ENCODE results near the gene EFCAB2.

DNA sequence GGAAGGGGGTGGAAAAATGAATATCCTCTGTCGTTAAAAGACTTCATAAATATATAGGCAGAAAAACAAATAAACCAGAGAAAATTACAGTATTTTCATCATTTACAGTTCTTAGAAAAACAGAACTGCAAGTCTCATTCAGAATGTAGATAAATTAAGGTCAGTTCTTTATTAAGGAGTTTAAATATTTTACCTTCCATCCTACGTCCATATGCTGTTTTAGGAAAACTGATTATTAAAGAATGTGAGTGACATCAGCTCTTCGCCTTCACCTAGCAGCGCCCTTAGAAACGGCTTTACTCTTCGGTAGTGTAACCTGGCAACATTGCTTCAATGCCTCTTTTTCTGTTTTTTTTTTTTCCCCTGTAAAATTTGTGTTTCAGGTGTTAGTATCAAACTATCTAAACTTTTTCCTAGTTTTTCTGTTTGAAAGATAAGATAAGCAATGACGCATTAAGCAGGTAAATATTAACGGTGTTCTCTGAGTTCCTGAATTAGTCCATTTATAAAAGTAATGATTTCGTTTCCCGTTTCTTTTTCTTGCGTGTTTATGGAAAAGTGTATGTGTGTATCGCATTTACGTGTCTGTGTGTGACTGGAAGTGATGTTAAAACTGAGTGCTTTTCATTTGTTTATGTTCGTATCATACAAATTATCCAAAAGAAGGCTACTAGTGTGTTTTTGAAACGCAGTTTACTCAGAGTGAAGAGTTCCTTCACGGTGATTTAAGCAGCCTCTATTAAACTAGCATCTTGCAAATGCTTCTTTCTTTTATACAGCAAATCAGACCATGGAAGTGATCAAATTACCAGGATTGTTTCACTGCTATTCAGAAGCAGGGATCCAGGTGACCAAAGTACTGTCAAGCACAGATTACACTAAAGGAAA is 138.9 kb downstream of the SDCCAG8 start:
- PRO-cap: no peak

DNA sequence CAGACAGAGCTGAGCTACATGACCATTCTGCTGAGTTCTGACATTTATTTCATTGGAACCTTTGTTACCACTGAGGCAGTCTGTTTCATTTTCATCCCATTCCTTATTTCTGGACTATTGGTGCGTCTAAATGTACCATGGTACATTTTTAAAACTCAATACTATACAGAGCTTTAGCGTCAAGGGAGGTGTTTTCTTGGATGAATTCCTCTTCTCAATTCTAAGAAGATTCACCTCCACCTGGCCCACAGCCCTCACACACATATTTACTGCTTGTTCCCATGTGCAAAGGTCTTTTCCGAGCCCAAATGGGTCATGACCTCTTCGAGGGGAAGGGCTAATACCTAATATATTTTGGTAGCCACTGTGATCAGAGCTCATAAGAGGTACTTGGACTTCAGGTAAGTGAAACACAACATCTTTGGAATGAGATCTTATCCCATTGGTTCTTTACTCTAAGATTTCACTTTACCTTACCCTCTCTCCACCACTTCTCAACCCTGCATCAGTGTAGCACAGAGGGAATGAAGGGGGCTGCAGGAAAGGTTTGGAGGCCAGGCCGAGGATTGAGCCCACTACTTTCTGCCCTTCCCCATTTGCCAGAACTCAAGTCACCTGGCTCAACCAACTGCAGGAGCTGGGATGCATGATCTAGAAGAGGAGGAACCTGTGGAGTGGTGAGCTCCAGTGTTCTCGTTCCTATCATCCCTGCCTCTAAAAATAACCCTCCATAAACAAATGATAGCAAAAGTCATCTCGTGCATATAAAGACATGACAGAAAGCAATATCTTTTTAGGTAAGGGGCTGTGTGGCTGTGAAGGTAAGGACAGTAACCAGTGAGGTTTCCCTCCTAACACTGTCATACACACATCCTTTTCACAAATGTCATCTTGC is 206.0 kb downstream of the SDCCAG8 start:
- PRO-cap: no peak

DNA sequence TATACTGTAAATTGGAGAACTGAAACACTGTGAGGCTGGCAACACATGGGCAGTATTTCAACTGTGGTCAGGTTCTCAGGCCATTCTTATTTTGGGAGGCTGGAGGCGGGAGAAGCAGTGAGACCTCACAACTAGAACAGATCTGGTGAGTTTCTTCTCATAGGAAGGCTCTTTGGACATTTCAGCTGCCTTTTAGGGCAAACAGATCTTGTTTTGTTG is 216.0 kb downstream of the SDCCAG8 start:
- PRO-cap: no peak

GRCh38 chr1:243794854-243795413 is 55.1 kb downstream of the AKT3 start:
- PRO-cap: no peak

DNA sequence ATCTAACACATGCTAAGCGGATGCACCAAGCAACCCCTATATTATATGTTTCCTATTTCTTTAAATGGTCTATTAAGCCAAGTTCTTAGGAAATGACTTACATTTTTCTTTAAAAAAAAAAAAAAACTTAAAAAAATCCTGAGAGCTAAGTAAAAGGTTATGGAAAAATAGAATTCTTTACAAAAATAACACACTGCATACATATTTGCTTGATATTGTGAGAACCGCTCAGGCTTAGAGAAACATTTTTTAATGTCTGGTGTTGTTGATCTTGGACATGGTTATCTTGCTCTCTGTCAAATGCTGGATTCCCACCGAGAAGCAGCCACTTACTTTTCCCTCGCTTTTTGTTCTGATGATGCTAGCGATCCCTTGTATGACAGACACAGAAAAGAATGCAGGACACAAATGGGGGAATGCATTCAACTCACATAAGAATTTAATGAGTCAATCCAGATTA is 76.6 kb upstream of the AKT3 start:
- PRO-cap: no peak

- PRO-cap: no peak
Measured at GRCh38 chr1:244053343-244053708, 2.2 kb downstream of the ZBTB18 start.

DNA sequence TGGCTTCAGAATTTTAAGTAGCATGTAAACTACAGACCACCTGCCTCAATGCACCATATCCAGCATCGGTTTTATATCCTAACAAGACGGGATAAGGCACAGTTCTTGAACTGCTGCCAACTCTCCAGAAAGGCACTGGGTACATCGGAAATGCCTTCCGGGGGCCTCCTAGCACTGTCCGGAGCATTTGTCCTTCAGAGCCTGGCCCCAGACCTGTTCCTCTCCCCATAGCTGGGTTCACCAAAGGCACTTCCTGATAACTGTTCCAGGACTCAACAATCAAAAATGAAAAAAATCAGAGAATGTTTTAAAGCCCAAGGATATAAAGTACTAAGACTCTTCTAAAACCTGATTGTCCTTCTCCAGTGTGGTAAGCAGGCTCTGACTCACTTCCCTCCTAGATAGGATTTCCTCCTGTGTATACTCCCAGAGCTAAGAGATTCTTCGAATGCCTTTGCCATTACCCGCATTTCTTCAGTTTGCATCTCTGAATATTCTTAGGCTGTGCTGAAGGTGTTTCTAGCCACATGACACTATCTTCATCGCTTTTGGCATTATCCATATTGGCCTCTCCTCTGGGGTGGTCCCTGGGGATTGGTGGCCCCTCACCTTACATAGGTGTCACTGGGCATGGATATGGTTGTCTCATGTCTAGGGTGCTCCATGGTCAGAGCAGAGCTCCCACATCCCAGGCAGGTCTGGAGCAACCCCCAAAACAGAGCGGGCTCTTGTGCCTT is 112.9 kb downstream of the ZBTB18 start:
- PRO-cap: unidirectional peak, minus-strand start at position 242 of the sequence; unidirectional peak, minus-strand start at position 248 of the sequence

DNA sequence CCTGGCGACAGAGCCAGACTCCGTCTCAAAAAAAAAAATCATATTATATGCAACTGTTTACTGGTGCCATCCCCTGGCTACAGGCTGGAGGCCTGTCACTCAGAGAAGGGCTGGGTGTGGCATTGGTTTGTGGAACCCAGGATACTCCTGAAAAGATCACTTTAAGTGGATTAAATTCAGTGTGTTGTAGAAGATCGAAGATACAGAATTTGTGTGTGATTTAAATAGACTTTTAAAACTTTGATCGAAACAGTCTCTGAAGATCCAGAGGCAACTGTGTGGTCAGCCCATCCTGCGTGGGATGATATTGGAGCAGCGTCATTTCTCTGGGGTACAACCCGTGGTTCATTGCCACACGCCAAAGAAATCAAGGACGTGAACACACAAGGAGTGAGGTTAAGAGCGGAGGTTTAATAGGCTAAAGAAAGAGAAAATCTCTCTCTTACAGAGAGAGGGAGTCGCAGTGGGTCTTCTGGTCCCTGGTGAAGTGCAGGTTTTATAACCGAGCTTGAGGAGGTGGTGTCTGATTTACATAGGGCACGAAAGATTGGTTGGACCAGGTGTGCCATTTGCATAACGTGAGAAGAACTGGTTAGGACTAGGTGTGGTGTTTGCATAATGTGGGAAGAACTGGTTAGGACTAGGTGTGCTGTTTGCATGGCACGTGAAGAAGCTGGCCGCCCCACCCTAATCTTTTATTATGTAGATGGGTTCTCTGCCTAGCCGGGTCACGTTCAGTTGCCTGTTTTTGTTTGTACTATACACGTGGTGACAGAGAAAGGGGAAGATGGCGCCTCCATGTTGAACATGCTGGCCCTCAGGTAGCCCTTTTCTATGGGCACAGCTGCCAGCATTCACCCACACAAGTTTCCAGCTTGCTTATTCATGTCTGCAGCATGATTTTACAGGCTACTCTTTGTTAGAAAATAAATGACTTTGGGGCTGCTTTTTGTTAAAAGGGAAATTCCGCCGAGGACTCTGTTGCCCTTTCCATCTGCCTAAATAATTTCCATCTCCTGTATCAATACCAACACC is 17.0 kb downstream of the C1orf100 start:
- PRO-cap: no peak

- PRO-cap: bidirectional peak, plus-strand start at chr1:244451242, minus-strand start at chr1:244451131
Measured at GRCh38 chr1:244450891-244451612, 657 bp downstream of the ADSS2 start.

DNA sequence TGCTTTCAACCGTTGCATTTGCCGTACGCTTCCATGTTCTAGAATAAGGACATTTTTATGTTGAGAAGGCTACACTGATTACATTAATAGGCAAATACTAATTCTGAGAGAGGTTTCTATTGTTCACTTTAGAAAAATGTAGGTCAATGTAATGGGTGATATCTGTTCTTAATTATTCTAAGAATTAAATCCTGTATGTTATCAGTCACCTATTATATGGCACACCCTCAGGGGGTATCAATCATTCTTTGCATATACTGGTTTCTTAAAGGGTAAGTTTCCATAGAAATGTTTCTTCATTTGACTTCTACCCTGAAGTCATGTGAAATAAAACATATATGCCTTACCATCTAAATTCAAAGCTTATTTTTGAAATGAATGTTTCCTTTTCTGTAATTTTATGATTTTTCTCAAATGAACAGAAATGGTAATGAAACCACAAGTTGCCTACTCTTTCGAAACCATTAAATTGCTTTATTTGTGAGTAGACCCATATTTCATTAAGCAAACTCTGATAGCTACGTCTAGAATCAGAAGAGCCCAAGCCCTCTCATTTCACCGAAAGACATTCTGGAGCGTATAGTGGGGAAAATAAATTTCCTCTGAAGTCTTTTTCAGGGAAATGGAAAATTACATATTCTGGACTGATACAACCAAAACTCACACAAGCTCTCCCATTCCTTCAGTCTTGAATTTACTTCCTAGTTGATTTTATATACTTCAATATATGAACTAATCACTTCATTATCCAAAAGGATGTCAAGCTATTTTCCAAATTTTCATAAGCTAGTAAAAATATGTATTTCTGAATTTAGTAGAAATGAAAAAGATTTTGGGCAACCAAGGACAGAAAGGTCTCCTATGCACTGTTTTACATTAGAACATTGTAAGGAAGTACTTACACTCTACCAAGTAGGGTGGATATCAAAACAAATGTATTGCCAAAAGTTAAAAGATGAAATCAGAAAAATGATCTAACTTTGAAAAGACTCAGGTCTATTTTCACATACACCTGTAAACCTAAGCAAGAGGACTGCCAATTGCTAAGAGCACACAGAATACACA is 12.4 kb downstream of the COX20 start:
- PRO-cap: no peak

DNA sequence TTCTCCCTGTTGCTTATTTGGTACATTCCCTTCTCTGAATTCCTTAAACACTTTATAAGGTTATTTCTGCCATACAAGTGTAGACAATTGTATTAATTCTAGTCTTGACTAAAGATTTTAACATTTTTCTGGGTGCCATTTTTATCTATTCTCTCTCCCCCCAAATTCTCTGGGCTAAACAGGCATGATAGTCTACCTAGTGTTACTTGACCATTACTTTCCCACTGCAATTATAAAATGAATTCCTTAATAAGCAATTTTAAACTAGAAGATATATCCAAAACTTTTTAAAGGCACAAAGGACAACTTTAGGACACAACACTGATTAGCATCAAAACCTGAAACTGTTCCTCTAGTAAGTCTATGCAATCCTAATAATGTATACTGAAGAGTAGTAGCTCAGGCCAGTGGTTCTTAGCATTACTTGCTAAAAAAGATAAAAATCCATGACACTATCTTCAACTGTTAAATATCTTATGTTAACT is 12.1 kb downstream of the HNRNPU start:
- PRO-cap: no peak

DNA sequence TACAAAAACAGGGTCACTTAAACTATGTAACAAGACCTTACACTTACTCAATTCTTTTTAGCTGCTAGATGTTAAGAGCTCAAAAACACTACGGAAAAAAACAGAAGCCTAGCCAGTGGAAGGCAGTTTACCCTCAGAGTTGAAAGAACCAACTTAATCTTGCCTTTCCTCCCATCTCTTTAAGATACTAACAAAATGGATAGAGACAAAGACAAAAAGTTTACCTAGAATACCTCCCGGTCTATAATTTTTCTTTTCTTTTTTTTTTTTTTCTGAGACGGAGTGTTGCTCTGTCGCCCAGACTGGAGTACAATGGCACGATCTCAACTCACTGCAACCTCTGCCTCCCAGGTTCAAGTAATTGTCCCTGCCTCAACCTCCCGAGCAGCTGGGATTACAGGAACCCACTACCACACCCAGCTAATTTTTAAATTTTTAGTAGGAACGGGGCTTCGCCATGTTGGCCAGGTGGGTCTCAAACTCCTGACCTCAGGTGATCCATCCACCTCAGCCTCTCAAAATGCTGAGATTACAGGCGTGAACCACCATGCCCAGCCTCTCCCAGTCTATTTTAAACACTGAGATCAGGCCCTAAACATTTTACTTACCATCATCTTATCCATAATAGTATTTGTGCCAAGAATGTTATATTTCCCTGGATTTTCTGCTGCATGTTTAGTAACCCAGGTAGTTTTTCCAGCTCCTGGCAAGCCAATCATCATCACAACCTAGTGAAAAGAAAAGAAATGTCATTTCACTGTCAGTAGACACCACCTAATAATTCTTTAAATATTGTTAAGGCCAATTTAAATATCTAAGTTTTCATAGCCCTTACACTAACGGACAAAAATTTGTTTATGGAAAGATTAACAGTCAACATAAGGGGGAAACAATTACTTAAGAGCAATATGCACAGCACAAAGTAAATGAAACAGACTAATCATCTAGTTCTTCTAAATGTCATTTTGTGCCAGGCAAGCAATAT is 7.1 kb downstream of the HNRNPU start:
- PRO-cap: no peak

DNA sequence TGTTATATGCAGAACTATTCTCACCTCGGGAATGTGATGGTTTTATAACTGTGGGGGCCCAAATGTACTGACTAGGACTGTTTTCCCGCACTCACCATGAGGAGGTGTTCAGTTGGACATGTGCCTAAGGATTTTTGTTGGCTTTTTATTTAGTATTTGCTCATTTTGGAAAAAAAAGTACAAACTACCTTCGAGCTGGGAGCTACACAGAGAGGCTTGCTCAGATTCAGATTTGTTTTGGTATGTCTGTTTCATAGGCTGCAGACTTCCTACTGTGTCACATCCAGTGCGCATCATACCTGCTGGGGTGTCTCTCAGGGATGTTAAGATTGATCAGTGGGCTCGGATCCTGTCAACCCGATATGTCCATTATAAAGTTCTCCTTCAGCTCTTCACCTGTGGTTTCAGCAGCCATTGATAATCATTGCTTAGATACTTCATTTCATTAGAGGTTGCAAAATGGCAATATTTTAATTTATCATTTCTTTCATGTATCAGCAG is 50.2 kb upstream of the EFCAB2 start:
- PRO-cap: no peak

DNA sequence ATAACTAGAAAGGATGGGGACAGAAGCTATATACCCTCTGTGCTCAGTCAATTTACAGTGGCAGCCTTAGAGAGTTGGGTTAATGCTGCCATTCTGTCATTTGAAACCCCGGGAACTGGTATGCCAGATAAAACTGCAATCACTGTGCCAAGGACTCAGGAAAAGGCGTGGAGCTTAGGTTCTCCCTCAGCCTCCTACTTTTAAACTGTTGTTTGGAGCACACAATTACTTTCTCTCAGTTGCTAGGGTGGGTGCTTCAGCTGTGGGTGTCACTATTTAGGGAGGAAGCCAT is 15.1 kb upstream of the EFCAB2 start:
- PRO-cap: no peak

GRCh38 chr1:244969570-244970272 is at the start of gene EFCAB2:
Gene EFCAB2, plus strand, starts transcription at chr1:244969682.
- PRO-cap: bidirectional peak, plus-strand start at chr1:244969779, minus-strand start at chr1:244969708; bidirectional peak, plus-strand start at chr1:244970139, minus-strand start at chr1:244970236

DNA sequence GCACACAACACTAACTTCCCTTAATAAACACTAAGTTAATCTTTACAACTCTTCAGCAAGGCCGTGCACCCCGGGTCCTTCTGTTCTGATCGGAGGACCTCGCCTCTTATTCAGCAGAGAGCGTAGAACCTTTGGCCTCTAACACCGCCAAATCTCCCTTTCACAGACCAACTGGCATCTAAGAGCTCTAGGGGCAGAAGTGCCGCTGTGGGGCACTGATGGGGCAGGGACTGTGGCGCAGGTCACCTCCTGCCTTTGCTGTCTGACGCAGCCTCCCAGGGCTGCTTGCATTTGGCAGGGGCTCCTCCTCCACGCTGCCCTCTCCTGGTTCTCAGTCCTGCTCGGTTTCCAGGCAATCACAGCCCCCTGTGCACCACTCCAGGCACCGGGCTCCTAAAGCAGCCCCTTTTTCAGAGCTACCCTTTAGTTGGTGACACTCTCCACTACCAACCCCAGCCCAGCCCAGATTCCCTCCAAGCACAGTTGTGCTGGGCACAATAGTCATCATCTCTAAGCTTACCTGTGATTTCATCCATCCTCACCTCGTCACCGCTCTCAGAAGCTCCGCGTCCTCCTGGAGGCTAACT is 47.3 kb upstream of the KIF26B start:
- PRO-cap: no peak

GRCh38 chr1:245153137-245154146 is 1.3 kb upstream of the KIF26B start:
- PRO-cap: no peak

GRCh38 chr1:245166484-245166961 is 11.7 kb downstream of the KIF26B start:
- PRO-cap: no peak

DNA sequence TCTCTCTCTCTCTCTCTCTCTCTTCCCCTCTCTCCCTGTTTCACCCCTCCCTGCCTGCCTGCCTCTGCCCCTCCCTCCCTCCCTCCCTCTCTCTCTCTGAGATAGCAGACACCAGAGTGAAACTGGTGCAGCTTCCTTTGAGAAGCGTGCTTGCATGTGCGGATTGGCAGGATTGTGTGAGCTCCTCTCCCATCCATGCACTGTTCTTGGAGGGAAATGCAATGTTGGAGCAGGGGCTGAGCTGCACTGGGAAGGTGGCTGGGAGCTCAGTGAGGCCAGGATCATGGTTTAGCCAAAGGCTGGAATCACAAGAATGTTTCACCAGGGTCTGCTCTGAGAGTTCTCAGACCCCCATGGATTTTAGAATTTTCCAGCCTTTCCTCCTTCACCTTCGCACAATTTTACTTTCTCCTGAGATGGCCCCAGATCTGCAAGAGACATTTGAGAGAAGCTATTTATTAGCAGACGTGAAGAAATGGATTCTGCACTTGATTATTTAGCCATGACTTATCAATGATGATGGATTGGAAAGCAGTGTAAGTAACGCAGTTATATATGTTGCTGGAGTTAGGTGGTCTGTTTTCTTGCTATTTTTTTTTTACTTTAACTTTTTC is 355.9 kb downstream of the KIF26B start:
- PRO-cap: no peak

- PRO-cap: no peak
Measured at GRCh38 chr1:245984315-245984958, 522.6 kb downstream of the SMYD3 start.